SJSA1 (cell line): ENCODE measurements around the gene MRPL55.

DNA sequence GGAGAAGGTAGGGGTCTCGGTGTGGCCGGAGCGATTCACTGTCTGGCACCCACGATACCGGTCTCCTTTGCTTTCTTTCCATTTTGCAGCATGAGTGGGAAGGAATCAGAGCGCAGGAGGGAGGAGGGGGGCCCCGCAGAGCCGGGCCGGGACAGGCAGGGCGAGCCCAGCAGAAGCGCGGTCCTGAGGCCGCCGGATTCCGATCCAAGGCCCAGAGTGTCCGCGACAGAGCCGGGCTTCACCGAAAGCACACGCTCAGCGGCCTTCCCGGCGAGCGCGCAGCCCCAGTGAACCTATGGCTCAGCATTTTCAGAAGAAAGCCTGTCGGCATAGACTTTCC, 28.0 kb upstream of the PRSS38 start:
- RAMPAGE, long total RNA, result no peak

DNA sequence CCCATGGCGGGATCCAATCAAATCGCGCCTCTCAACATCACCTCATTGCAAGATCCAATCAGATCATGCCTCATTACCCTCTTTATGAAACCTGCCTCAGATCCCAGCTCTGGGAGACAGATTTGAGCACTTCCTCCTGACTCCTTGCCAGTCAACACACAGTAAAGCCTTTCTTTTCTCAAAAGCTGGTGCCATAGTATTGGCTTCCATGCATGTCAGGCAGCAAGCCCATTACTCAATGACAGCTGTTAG, 41.9 kb downstream of the PRSS38 start:
- RAMPAGE, long total RNA, result no peak

DNA sequence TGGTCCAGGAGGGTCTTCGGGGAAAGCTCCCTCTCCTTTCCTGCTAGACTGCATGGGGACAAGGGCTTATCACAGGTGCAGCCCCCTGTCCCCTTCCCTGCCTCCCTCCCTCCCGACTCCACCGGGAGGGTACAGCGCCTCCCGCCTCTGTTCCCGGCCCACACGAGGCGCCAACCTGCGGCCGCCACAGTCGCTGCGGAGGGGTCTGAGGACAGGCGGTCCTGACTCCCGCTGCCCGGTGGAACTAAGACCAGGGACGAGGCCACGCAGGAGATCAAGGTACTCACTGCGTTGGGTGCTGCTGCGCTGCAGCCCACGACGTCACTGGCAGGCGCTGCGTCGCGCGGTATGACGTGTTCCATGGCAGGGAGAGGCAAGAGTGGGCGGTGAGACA, at the start of gene MRPL55:
TSS of gene MRPL55 (minus strand) at position 326 of the 394 bp plus-strand sequence.
- RAMPAGE, long total RNA, result start-site peak on the minus strand centred at position 312 of the sequence, 39 bp wide, 241 and 274 reads in 2 replicates

DNA sequence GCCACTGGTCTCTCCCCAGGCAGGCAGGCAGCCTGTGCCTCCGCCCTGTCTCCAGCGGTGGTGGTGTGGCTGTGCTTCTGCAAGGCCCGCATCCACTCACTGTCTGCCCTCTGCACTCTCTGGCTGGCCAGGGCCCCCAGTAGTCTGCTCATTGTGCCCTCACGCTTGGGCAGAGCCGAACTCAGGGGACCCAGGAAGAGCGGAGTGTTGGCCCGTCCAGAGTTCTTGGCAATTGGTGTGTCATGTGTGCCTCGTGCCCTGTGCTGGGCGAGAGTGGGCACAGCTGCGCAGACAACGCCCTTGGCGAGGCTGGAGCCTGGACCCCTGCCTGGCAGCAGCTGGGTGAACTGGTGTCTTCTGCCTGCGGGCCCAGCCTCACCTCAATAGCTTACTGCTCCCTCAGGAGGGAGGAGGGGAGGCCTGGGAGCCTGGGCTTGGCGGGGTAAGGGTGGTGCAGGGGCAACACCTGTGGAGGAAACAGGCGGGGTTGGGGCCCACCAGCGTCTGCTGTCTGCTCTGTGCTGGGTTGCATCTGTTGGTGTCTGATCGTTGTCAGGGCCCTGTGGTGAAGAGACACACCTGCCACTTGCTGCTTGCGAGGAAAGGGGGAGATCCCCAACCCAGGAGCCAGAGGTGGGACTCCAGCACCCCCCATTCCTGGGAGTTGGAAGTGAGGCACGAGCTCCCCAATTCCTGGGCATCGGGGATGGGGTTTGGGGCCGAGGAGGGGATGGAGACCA, 2.2 kb downstream of the GUK1 start:
- RAMPAGE, long total RNA, result no peak

GRCh38 chr1:228146400-228147059, 3.2 kb upstream of the GJC2 start:
- RAMPAGE, long total RNA, result no peak

DNA sequence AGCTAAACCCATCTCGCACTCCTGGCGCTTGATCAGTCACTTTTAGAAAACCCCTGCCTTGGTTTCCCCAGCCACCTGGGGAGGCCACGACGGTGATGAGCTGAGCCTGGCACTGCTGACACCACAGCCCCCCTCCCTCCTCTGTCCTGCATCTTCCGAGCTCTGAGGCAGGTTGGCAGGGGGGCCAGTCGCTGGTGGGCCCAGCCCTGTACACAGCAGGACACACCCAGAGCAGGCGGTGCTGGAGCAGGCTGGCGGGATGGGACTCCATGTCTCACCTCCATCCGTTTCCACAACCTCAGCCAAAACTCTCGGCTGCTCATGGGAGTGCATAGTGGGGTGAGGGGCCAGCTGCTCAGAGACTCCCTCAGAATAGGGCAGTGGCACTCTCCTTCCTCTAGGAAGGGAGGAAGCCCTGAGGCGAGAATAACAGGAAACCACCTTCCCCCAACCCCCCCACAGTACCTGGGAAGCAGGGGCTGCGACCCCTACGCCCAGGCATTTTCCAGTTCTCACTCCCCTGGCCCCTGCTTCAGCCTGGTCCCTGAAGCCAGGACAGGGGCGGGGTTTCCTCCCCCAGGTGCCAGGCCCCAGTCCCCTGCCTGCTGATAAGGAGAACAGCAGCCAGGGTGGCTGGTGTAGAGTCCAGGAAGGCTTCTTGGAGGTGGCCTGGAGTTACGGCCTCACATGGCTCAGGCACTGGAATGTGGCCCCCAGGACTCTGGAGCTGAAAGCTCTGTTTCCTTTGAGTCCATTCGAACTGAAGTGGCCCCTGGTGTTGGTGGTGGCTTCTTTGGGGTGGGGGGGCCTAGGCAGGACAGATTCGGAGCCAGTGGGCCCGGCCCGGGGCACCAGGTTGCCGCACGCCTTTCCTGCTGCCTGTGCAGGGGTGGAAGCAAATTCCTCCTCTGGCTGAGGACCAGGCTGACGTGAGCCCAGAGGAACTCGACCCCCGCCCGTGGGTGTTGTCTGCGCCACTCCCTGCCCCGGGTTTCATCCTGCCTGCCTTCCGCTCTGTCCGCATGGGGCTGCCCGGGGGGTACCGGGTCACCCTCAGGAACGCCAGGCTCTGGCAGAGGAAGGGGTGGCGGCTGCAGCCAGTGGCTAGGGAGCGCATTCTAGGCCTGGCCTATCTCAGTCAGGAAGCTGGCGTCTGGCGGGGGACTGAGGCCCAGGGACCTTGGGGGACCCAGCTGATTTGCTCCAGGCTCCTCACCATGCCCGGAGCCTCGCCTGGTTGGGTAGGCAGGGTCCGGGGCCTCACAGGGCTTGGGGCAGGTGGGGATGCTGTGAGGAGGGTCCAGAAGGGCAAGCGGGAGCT, 2.9 kb upstream of the IBA57 start:
- RAMPAGE, long total RNA, result no peak

DNA sequence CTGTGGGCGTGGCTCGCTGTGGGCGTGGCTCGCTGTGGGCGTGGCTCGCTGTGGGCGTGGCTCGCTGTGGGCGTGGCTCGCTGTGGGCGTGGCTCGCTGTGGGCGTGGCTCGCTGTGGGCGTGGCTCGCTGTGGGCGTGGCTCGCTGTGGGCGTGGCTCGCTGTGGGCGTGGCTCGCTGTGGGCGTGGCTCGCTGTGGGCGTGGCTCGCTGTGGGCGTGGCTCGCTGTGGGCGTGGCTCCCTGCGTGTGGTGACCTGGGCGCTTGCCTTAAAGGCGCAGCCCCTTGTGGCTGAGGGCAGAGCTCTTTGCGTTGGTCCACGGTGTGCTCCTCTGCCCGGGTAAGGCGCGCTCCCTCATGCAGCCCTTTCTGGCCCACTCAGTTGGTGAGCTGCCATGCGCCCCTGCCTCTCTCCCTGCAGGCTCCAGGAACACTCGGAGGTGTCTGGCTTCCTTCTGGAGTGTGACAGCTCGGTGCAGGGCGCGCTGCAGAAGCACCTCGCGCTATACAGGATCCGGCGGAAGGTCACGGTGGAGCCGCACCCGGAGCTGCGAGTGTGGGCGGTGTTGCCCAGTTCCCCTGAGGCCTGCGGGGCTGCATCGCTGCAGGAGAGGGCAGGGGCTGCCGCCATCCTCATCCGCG, 8.8 kb downstream of the IBA57 start:
- RAMPAGE, long total RNA, result no peak

GRCh38 chr1:228178465-228179609, 13.2 kb downstream of the IBA57 start:
- RAMPAGE, long total RNA, result no peak

DNA sequence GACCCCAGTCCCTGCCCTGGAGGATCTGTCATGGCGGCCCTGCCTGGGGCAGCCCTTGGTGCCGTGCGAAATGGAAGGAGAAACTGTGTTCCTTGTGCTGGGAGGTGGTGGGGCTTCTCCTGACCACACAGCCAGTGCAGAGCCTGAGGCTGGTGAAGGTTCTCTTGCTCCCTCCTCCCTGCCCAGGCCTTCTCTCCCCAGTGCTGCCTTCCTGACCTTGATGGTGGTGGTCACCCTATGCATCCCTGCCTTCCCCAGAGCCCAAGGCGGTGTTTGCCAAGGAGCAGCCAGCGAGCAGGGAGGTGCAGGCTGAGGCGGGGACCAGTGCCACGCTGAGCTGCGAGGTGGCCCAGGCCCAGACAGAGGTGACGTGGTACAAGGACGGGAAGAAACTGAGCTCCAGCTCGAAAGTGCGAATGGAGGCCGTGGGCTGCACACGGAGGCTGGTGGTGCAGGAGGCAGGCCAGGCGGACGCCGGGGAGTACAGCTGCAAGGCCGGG, 56.1 kb downstream of the OBSCN start:
- RAMPAGE, long total RNA, result no peak

DNA sequence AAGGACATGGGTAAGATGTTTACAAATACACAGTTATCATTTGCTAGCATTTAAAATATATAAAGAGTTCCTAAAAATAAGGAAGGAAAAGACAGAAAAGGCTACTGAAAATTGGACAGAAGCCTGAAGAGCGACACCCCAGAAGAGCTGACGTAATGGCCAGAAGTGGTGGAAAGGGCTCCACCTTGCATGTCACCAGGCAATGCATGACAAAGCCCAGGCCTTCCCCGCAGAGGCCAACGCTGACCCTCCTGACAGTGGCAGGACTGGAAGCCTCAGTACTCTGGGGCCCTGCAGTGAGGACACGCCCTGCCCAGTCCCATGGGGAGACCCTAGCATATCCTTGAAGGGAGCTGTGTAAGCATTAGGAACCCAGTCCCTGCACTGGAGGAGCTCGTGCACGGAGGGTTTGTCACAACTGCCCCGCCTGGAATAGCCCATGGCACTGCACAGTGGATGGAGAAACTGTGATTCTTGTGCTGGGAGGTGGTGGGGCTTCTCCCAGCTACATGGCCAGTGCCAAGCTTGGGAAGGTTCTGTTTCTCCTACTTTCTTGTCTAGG, 60.1 kb downstream of the OBSCN start:
- RAMPAGE, long total RNA, result no peak

- RAMPAGE, long total RNA, result no peak
Observed at GRCh38 chr1:228275715-228276465, 68.0 kb downstream of the OBSCN start.

DNA sequence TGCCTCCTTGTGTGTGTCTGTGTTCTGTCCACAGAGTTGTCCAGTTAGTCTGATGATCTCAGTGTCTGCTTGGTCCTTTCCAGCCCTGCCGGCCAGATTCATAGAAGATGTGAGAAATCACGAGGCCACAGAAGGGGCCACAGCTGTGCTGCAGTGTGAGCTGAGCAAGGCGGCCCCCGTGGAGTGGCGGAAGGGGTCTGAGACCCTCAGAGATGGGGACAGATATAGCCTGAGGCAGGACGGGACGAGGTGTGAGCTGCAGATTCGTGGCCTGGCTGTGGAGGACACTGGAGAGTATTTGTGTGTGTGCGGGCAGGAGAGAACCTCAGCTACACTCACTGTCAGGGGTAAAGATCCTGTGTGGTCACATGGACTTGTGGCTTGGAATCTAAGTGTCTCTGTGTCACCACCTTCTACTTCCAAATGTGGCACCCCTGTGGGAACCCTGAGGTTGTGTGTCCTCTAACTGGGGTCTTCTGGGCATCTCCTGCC, 95.8 kb downstream of the OBSCN start:
- RAMPAGE, long total RNA, result no peak

- RAMPAGE, long total RNA, result no peak
Observed at GRCh38 chr1:228304261-228304584, 96.4 kb downstream of the OBSCN start.

GRCh38 chr1:228488545-228489531, 1.7 kb downstream of the RNF187 start:
- RAMPAGE, long total RNA, result no peak

DNA sequence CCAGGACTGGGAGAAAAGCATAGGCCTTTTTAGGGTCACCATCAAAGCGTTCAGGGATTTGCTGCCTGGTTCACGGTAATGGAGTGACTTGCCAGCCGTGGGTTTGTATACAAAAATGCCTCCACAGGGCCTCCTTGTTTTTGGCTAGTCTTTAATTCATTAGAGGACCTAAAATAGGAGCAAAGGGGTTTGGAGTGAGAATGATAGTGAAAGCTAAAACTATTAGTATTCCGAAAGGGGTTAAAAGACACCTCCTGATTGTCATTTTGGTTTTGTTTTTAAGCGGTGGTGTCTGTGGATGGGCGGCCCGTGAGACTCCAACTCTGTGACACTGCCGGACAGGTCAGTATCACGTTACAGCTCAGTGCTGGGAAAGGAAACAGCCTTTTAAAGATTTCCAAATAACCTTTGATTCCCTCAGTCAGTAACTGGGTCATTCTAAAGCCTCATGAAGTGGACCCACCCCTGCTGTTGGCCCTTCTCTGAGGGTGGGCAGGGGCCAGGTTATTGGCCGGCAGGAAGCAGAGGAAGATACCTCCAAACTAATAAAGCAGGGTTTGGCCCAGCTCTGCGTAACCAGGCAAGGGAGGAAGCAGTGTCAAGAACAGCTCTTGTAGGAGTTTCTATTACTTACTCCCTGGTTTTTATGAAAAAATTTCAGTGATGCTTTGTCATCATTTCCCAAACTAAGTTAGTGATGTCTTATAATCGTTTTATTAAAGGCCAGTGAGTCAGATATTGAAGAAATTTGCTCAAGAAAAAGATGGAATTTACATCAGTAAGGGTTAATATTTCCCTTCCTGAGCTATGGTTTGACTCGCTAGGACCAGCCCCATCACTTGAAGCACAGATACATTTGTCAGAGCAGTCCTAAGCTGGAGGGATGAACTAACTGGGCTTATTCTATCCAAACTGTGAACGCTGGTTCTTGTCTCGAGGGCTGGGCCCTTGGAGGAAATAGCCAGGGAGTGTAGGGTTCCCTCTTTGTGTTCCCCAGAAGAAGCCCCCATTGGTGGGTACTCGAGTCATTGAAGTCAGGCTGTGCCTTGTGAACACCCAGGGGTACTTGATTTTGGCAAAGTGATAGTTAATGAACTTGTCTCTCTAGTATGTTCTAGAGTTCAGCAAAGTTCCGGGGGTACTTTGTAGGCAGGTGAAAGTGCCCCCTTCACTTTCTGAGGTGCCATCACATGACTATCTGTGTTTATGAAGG, 2.5 kb downstream of the RHOU start:
- RAMPAGE, long total RNA, result no peak

GRCh38 chr1:228850093-228850516, 114.8 kb downstream of the RHOU start:
- RAMPAGE, long total RNA, result no peak

GRCh38 chr1:228860681-228861291, 125.5 kb downstream of the RHOU start:
- RAMPAGE, long total RNA, result no peak

DNA sequence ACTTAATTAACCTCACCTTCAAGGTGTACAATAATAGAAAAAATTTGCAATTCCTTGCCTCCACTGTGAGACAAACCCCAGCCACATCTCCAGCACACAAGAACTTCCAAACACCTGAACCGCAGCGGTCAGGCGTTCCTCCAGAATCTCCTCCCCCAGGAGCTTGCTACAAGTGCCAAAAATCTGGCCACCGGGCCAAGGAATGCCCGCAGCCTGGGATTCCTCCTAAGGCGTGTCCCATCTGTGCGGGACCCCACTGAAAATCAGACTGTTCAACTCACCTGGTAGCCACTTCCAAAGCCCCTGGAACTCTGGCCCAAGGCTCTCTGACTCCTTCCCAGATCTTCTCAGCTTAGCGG, 213.0 kb downstream of the RHOU start:
- RAMPAGE, long total RNA, result no peak

GRCh38 chr1:228949601-228950101, 214.4 kb downstream of the RHOU start:
- RAMPAGE, long total RNA, result no peak

GRCh38 chr1:229129818-229130780, 140.8 kb upstream of the RAB4A start:
- RAMPAGE, long total RNA, result no peak